Colonic mucosa (tissue), 1 donor: Measurements from ENCODE around the genes LTA4H and SLC25A3.

- PRO-cap: no peak
These were observed 3.6 kb downstream of the NTN4 start for GRCh38 chr12:95786826-95787547.

GRCh38 chr12:95789036-95789968 is 1.3 kb downstream of the NTN4 start:
- PRO-cap: unidirectional peak, plus-strand start at chr12:95789490; unidirectional peak, plus-strand start at chr12:95789895

GRCh38 chr12:95802544-95803421 is 12.2 kb upstream of the NTN4 start:
- PRO-cap: no peak

GRCh38 chr12:95805731-95806633 is 15.4 kb upstream of the NTN4 start:
- PRO-cap: no peak

DNA sequence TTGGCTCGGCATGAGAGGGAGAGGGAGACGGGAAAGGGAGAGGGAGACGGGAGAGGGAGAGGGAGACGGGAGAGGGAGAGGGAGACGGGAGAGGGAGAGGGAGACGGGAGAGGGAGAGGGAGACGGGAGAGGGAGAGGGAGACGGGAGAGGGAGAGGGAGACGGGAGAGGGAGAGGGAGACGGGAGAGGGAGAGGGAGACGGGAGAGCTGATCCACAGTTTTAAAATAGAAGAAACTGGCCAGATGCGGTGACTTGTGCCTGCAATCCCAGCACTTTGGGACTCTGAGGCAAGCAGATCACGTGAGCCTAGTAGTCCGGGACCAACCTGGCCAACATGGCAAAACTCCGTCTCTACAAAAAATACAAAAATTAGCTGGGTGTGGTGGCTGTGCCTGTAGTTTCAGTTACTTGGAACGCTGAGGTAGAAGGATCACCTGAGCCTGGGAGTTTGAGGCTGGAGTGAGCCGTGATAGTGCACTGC is 16.4 kb upstream of the SNRPF start:
- PRO-cap: no peak

DNA sequence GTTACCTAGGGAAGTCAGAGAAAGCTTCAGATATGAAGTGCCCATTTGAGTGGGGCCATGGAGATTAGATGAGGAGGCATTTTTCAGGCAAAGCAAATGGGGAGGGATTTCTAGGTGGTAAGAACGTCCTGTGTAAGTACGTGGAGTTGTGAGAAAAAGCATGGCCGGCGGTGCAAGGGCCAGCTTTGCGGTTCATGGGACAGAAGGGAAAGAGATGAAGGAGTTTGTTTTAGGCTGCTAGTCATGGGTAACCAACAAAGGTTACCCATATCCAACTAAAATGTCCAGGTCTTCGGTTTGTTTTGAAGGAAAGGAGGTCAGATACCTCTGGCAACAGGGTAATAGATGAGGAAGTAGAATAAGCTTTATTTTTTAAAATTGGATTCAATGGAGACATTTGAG is 10.1 kb upstream of the SNRPF start:
- PRO-cap: no peak

GRCh38 chr12:96034996-96036306 is at the start of gene LTA4H:
TSS of gene LTA4H (minus strand) at chr12:96035587.
- PRO-cap: bidirectional peak, plus-strand start at chr12:96035403, minus-strand start at chr12:96035389; unidirectional peak, minus-strand start at chr12:96035422; bidirectional peak, plus-strand start at chr12:96035758, minus-strand start at chr12:96035583; unidirectional peak, plus-strand start at chr12:96036014

DNA sequence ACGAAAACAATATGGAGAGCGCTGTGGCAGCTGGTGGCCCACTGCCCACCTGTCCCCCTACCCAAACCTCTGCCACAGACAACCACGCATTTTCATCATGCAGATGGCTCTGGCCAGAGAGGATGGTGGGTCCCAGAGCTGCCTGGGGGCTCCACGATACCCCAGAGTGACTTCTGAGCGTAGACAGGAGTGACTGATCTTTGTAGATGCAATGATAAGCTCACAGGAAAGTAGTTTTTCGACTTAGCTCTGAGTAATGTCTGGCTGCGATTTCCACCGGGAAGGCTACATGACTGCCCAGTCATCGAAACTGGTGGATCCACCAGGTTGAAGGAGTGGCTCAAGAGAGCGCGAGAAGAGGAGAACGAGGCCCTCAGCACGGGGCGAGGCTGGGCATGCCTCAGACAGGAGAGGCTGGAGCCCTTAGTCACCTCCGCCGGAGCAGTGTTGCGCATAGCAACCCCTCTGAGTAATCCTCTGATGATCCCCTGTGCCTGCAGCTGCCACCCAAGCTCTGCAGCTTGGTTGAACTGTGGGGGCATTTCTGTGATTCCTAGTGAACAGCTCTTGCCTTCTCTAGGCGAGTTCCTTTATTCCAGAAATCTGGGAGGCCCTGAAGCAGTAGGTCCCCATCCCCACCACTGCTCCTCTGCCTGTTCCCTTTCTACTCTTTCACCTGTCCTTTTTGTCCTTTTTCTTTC is 25.5 kb downstream of the ELK3 start:
- PRO-cap: no peak

- PRO-cap: no peak
These were observed 72.9 kb downstream of the ELK3 start for GRCh38 chr12:96266930-96267702.

DNA sequence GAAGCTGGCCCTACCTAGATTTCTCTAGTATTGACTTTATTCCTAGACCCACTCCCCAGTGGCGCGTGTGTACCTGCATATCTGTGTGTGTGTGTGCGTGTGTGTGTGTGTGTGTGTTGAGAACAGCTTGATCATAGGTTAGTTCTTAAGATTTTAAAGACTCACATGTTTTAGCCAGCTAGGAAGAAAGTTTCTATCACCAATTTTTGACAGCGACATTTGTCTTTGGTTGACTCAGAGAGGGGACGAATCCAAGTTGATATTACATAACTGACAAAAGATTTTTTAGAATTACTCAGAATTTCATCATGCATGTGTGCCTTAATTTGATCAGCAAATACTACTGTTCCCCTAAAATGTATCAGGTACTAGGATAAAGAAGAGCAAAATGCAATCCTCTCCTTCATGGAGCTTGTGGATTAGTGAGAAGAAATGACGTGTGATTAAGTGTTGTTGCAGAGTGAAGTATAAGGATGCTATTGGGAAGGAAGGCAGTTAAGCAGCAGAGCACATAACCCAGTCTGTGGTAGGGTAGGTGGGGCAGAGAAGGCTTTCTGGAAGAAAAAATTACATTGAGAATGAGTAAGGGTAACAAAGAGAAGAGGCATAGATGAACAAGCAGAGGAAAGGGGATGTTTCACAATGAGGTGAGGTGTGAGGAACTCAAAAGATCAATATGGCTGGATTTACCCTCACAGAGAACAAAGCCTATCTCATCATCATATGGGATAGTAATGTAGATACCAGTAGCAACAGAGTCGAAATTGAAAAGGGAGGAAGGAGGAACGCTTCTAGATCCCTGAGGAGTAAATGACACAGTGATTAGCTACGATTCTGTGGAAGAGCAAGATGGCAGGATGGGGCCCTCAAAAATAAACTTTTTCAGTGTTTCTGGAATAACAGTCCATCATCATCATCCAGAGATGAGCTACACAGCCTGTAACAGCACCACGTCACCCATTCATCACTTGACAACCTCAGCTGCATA is 77.5 kb downstream of the ELK3 start:
- PRO-cap: no peak

- PRO-cap: no peak
These were observed 100.9 kb downstream of the ELK3 start for GRCh38 chr12:96294744-96295811.

DNA sequence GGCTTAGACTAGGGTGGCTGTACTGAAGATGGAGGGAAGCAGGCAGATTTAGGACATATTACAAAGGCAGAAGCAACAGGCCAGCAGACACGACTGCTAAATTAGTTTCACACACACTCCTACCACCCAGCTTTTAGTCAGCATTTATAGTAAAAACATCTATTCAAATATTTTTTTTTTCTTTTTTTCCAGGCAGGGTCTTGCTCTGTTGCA is 73.0 kb downstream of the CDK17 start:
- PRO-cap: no peak

DNA sequence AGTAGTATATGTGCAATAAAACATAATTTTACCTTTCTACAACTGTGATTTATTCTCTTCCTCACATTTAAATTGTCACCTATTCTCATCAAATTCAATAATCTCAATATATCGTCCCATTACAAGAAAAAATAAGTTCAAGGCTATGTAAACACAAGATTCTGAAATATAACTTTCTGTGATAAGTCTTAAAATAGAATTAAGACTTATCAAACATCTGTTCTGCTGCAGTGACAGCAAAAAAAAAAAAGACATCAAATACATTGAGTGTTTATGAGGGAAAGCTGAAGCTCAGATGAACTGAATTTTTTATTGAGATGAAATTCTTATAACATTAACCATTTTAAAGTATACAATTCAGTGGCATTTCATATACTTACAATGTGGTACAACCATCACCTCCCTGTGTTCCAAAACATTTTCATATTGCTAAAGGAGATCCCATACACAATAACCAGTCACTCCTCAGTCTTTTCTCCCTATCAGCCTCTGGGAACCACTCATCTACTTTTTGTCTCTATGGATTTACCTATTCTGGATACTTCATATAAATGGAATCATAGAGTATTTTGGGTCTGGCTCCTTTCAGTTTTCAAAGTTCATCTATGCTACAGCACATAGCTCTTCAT is 70.1 kb downstream of the CDK17 start:
- PRO-cap: no peak

DNA sequence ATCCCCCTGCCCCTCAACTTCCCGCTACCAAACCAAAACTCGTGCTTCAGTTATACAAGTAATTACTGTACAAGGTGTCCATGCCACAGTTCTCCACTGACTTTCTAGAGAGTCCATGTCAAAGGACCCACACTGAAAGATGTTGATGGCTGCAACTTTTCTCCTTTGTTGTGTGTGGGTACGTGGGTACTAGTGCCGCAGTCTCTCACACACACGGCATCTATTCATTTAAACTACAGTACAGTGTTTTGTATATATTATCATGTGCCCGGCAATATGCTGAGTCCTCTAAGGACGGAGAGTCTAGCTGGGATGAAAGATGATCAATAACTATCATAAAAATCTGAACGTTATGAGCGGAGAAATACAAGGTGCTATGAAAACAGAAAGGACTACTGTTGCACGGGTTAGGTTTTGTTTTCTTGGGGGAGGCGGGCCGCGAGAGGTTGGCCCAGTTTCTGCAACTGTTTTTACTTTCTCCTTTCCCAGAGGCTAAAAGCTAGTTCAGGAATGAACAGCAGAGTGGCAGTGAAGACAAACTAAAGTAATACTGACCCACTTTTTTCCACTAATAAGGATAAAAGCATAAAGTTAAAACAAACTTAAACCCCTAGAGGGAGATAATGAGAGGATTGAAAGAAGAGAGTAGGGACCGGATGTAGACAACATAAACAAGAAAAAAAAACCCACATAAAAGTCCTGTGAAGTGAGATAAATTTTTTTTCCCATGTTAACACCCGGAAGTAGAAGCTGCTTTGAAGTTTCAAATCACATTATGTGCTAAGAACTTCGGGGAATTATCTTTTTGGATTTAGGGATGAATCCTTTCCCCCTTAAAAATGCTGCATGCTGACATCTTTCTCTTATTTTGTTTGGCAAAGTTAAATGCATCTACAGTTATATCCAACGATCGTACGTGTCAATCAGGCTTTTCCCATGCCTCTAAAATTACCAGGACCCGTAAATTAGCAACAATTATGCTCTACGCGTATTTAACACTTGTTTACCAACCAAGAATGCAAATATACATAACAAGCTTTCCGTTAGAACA is 879 bp upstream of the CDK17 start:
- PRO-cap: unidirectional peak, minus-strand start at position 667 of the sequence

- PRO-cap: unidirectional peak, minus-strand start at chr12:96427435
These were observed 27.1 kb upstream of the CDK17 start for GRCh38 chr12:96427040-96427938.

DNA sequence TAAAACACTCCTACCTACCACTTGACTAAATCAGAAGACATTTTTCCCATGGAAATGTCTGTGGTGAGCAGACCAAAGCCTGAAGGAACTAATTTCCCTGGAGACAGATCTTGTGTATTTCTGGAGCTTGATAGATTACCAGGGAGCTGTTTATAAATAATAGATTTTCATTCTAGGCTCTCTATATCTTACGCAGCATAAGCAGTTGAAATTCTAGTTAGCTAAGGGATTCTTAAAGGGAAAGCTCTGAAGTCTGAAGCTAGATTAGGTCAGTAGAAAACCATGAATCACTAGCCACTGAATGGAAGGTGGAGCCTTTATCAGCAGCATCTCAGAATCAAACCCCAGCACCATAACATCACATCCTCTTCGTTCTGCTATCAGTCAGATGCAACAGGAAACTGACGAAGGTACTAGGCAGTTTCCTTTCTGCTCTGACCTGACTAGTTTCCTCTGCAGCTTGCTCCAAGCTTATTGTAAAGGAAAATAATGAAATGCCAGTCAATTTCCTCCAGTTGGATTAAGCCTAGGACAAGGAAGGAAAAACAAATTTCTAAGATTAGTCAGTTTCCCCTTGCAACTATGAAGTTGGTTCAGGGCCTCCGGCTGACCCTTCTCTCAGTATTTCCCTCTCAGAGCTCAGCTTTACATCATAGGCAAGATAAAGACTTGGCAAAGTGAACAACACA is 43.7 kb upstream of the CFAP54 start:
- PRO-cap: unidirectional peak, plus-strand start at position 420 of the sequence

- PRO-cap: no peak
These were observed 1.1 kb downstream of the NEDD1 start for GRCh38 chr12:96908095-96908694.

DNA sequence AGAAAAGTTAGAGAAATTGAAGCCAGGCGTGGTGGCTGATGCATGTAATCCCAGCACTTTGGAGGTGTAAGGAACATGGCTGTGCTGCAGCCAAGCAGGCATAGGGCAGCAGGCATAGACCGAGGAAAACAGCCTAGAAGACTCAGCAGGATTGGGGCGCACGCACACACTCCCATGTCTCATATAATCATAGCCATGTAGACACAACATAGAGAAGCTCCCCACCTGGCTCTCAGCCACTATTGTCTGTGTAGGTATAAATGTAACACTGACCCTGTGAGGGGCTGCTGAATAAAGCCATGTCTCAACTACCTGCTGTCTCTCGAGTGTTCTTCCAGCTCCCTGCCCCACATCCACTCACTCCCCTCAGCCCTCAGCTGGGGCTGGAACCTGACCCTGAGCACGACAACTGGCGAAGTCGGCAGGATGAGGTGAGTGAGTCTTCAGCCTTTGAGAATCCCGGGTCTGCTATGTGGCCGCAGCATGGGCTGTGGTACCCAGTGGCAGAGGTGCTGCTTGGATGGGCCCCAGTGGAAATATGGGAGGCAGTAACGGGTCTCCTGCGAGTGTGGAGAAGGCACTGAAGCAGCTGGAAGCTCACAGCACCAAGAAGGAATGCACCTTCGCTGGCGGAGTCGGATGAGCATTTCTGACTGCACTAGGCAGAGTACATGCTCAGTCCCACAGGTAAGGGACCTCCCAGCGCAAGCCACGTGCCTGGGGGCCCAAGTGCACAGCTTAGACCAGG is 95.7 kb upstream of the TMPO start:
- PRO-cap: no peak

DNA sequence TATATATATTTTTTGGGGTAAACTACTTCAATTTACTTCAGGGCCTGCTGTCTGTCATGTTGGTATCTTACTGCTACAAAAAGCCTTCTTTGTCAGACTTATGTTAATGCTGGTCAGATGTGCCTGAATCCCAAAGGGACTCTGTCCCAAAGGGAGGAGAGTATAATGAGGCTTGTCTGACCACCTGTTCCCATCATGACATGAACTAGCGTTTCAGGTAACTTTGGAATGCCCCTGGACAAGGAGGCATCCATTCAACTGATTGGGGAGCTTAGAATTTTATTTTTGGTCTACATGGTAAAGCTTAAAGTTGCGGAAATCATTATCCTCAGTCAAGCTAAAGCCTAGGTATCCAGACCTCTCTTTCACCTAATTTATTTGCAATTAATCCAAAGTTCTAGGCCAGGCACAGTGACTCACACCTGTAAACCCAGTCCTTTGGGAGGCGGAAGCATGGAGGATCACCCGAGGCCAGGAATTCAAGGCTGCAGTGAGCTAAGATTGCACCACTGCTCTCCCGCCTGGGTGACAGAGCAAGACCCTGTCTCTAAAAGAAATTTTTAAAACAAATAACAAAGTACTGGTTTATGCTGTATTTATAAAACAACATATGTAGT is 25.0 kb upstream of the TMPO start:
- PRO-cap: no peak

- PRO-cap: bidirectional peak, plus-strand start at chr12:98593660, minus-strand start at chr12:98593455; unidirectional peak, minus-strand start at chr12:98594298
These were observed at the start of gene SLC25A3 for GRCh38 chr12:98593568-98594670. TSS of gene SLC25A3 (plus strand) at chr12:98593686.